ENCODE measurements around a stretch of chr13.

GRCh38 chr13:24217956-24218429, 57.5 kb downstream of the SPATA13 start:
- RRBS = no CpG with 5 or more reads among the region's 4 CpGs

GRCh38 chr13:24241853-24242578, 67.4 kb upstream of the C1QTNF9 start:
- RRBS = no CpG with 5 or more reads among the region's 8 CpGs

GRCh38 chr13:24264966-24265545, 44.3 kb upstream of the C1QTNF9 start:
- RRBS = no CpG with 5 or more reads among the region's 11 CpGs

DNA sequence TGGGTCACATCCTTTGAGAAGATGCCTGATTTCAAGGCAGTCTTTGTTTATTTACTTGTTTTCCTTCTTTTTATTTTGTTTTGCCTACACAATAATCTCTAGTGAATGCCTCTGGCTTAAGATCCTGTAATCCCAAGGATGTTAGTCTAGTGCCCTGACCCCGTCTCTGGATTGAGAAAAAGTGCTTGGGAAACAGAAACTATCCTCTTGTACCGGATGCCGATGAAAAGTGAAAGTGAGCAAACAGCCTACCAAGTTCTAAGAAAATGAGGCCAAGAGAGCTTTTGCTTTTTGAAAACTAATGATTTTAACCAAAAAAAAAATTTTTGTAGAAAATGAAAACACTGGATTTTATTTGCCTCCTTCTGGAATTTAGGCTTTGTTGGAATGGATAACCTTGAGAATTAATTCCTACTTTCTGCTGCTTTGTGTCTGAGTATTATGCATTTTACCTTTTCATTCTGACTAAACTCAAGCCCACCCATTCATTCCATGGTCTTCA, 42.0 kb upstream of the C1QTNF9 start:
- RRBS = no CpG with 5 or more reads among the region's 3 CpGs

- RRBS = no CpG with 5 or more reads among the region's 11 CpGs
These were observed 14.9 kb upstream of the C1QTNF9 start for GRCh38 chr13:24294518-24294909.

DNA sequence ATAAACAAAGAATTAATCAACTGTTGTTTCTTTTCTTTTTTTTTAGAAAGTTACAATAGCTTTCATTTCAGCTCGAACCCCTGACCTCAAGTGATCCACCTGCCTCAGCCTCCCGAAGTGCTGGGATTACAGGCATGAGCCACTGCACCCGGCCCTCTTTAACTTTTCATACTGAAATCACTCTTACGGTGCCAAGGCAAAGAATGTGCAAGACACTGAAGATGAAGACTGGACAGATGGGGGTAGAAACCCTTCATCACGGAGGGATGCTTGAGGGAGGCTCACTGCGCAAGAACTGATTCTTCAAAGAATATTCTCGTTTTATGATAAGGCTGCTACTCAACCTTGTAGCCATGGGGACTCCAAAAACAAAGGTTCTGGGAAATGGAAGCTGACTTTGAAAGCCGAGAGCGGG, 43.1 kb downstream of the PARP4 start:
- RRBS = no CpG with 5 or more reads among the region's 9 CpGs

- RRBS = no CpG with 5 or more reads among the region's 24 CpGs
These were observed 1.5 kb downstream of the PARP4 start for GRCh38 chr13:24510654-24511873.

DNA sequence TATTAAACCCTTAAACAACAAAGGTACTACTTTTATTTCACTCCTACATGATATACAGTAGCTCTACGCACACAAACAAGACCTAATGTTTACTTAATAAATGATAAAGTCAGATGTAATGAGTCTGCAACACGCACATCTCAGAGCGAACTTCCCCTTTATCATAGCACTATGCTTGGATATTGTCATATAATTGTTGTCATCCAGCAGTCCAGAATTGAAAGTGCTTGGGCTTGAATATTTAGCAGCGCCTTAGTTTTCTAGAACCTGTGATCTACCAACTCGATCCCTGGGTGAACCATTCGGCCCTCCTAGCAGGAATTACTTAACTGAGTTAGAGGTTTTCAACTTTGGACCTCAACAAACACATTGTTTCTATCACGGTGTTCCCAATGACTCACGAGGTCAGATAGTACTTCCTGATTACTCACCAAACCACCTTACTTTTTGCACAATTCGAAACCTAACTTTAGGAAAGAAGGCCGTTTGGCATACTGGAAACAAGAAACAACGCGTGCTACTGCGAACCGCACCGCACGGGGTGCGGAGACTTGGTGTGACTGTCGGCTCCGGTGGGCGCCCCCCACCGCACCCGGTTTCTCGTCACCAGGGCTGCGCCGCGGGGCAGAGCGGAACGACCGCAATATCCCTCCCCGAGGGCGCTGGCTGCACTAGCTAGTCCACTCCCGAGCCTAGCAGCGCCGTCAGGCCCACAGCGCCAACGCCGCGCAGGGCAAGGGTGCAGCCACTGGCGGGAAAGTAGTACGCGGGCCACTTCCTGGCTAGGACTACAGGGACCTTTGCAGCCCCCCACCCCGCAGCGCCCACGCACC, 488 bp downstream of the PARP4 start:
- RRBS = no CpG with 5 or more reads among the region's 44 CpGs

DNA sequence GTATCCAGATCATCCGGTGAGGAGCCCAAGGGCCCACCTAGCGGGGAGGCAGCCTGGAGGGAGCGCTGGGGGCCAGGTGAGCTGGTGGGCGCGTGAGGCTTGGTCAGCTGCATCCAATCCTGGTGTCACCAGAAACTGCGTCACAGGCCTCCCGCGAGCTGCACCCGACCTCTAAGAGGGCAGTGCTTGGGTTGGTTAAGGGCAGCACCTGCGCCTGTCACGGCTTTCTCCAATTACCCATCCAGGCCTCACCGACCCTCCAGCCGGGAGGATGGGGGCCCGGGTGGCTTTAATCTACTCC, 299 bp downstream of the RNF17 start:
- RRBS = no CpG with 5 or more reads among the region's 14 CpGs

- RRBS = no CpG with 5 or more reads among the region's 13 CpGs
These were observed 640 bp upstream of the CENPJ start for GRCh38 chr13:24923257-24923744.

- RRBS = 4% methylated on average over 5 of the region's 68 CpGs
These were observed 77.4 kb upstream of the PABPC3 start for GRCh38 chr13:25018308-25019204.

GRCh38 chr13:25233543-25233906, 53.8 kb downstream of the MTMR6 start:
- RRBS = no CpG with 5 or more reads among the region's 1 CpG

DNA sequence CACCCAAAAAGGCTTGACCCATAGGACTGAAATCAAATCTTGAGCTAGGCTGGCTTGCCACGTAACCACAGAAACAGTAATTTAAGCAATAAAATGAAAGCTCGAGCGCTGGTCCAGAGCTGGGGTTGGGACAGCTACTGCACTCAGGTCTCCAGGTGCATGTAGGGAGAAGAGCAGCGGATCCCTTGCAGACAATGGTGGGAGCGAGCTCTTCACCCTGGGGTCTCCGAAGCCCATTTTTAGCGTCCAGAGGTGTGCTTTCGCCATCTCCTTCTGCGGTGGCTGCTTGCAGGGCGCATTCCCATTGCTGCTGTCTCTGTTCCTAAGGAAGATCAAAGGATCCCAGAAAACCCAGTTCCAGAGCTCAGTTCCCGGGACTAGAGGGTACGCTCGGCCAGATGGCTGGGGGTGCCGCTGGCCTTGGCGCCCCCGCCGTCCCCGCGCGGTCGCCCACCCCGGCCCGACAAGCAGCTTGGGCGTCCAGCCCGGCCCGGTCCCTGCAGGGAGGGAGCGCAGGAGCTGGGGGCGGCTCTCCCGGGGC, 96.5 kb downstream of the ATP8A2 start:
- RRBS = 4% methylated on average over 15 of the region's 29 CpGs

DNA sequence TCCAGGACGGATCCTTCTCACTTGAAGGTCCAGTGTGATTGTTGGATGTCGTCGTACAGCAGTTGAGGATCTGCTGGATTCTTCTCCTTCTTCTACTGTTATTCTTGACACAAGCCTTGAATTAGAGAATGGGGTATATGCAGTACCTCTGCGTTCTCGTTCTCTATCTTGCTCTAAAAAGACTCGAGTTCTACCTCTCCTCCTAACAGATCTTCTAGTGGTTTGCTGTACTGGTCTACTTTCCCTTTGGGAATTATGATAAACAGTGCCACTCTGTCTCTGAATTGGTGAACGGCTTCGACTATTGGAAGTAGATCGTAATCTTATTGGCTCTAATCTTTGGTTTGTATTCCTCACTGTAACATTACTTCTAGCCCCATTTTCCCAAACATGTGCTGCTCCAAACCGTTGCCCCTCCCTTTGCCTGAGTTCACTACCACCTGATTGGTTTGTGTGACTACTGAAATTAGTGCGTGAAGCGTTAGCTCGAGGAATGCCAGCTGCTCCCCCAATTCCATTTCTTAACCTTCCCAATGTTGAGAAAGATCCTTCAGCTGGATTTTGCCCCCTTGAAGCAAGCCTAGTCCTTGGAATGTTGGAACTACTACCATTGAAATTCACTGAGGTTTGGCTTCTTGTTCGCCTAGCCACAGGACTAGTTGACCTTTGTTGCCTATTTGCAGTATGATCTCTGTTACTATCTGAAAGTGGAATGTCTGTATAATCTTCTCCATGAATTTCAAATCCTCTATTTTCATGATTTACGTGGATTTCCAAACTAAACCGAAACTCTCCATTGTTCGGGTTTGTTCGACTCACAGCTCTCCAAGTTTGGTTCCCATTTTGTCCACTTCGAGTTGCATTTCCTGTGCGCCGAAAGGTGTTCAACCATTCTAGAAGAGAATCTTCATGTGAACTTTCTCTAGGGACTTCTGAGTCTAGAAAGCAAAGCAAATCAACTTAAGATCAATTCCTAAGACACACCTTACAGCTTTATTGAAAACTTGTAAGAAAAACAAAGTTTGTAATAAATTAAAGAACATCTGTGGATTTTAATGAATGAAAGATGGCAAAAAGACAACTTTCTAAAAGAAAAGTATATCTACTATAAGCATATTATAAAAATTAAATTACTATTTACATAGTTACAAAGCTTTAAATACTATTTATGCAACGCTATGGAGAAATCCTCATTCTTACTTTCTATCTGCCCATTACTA, 7.0 kb downstream of the RNF6 start:
- RRBS = no CpG with 5 or more reads among the region's 22 CpGs

GRCh38 chr13:26930232-26930738, 169.7 kb upstream of the GPR12 start:
- RRBS = no CpG with 5 or more reads among the region's 19 CpGs

GRCh38 chr13:27169222-27170088, 2.2 kb downstream of the USP12 start:
- RRBS = no CpG with 5 or more reads among the region's 12 CpGs

DNA sequence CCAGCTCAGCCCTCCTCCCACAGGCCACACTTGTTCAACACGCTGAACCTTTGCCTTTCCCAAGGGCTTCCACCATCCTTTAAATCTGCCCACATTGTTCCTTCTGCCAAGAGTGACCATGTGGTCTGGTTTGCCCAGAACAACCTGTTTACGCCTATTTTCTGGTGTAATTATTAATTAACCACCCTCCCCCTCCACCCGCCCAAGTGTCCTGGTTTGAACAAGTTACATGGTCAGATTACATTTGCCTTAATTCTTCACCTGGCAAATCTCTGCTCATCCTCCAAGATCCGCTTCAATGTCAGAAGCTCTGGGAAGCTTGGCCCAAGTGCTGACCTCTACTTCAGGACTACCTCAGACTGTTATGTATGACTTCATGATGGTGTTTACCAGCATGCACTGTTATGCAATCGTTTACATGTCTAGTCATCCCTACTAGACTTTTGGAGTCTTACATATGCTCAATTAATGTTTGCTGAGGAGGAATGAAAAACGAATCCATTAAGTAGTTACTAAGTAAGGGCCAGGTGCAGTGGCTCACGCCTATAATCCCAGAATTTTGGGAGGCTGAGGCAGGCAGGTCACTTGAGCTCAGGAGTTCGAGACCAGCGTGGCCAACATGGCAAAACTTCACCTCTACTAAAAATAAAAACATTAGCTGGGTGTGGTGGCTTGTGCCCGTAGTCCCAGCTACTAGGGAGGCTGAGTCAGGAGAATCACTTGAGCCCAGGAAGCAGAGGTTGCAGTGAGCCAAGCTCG, 12.2 kb upstream of the USP12 start:
- RRBS = no CpG with 5 or more reads among the region's 11 CpGs

DNA sequence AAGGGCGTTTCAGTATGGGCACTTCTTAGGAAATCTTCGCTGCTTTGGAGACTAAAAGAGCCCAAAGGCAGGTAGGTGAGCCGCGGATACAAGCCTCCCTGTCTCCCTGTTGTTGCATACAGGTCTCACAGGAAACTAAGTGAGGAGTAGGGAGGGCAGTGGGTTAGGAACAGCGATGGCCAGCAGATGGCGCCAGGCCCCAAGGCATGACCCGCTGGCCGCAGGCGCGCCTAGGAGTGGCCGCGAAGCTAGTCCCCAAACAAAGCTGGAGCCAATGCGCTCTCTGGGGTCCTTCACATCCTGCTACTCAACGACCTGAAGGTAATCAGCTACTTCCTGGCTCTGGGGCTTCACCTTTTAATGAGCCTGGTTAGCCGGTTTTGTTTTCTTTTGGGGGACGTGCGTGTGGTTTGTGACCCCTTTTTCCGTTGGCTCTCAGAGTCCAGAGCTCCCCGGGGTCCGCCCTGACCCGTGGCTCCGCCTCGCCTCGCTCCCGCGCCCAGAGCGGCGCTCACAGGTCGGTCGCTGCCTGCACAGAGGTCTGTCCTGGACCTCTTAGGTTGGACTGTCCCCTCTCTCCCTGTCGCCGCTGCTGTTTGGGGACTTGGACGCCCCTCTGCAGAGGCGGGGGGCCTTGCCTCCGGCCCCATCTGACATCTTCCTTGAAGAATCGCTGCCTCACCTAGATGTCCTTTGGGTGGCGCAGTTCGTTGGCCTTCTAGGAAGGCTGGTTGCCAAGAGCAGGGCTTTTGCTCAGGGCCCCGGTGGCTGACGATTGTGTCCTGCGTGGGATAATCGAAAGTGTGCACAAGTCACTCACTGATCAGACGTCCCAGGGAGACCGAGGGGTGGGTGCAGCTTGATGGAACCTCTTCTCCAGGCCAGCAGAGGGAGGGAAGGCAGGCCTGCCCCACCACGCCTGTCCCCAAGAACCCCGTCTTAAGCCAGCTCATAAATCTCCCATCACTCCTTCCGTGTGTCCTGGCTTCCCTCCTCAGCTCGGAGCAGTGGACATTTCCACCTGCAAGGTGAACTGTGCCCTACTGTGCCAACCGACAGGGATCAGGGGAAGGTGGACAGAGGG, 62.1 kb upstream of the GTF3A start:
- RRBS = 2% methylated on average over 5 of the region's 49 CpGs

GRCh38 chr13:27425608-27426638, 1.5 kb downstream of the GTF3A start:
- RRBS = no CpG with 5 or more reads among the region's 20 CpGs

GRCh38 chr13:27441834-27443257, 8.0 kb downstream of the MTIF3 start:
- RRBS = no CpG with 5 or more reads among the region's 25 CpGs